Caco-2 (cell line): ENCODE data around the gene FGF6.

GRCh38 chr12:4270149-4270776, 3.3 kb upstream of the CCND2 start:
- PRO-cap, result no peak
- RRBS, result no CpG with 5 or more reads among the region's 30 CpGs

- PRO-cap, result no peak
- RRBS, result 7% methylated on average over 7 of the region's 33 CpGs
Measured at GRCh38 chr12:4271536-4272139, 1.9 kb upstream of the CCND2 start.

DNA sequence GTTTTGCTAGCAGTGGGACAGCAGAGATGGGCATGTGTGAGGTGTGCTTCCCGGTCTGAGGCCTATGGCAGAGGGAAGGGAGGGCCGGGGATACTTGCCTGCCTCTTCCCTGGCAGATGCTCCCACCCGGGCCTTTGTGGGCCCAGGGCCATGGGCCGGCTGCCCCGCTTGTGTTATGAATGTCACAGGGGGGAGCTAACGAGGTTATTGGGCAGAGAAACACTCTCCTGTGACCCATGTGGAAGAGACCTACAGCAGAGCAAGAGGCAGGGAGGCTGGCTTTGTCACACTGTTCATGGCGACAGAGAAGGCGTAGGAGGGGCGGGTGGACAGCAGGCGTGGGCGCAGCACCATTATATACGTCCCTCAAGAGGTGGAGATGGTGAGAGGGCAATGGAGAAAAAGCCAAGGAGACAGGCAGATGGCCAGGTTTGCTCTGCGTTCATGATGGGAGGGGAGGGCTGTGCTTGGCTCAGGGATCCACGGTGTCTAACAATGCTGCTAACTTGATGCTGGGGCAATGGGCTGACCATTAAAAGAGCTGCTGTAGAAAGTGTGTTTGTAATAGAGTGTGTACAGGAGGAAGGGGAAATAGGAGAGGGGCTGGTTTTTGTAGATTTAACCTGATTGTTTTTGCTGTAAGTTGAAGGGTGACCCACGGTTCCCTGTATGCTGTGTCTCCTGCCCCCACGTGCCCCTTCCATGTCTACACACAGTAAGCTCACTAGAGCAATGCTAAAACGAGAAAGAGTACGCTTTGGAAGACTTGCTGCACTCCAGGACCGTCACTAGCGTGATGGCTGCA, 13.4 kb downstream of the CCND2 start:
- PRO-cap, result no peak
- RRBS, result 84% methylated on average over 2 of the region's 20 CpGs

DNA sequence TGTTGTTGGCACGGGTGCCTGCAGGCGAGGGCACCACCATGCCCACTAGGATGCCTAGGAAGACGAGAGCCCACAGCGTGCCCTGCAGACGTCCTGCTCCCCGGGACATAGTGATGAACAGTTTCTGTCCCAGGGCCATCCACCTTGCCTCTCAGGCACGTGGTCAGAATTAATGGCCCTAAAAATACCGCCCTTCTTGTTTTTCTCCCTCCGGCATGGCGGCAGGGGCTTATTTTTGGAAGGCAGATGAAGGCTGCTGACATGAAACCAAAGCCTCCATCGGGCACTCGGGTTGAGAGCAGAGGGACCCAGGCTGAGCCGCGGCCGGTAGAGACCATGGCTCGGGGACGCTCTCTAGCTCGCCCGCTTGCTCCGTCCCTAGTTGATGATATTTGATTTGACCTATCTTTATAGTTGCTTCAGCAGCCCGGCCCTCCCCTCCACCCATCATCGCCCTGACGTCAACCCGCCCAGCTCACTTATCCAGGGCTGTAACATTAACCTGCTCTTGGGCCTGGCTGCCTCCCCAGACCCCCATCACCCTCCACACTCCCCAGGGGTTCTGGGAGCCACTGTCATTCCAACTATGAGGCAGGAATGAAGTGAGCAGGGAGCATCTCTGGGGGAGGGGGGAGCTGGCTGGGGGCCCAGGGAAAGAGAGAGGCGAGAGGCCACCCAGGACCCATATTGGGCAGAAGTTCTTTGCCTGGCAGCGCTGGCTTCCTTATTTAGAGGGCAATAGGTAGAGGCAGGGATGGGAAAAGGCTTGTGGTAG, at the start of gene FGF6:
TSS of gene FGF6 (minus strand) at position 384 of the 775 bp plus-strand sequence.
- PRO-cap, result no peak
- RRBS, result 73% methylated on average over 8 of the region's 26 CpGs

- PRO-cap, result no peak
- RRBS, result no CpG with 5 or more reads among the region's 5 CpGs
Measured at GRCh38 chr12:4488190-4488954, 42.8 kb upstream of the FGF6 start.

GRCh38 chr12:4556708-4557011, 5.3 kb upstream of the DYRK4 start:
- PRO-cap, result no peak

DNA sequence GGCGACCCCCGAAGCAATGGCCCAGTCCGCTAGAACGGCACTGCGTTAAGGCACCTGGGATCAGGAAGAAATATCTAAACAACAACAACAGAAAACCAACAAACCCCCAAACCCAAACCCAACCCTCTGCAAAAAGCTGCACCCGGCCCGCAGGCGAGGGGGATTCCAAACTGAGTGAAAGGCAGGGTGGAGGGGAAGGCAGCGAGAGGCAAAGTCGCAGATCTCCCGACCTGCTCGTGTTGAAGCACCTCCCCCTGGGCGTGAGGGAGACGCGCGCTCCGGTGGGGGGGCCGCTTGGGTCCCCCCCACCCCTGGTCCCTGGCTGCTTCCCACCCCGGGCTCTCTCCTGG, 1.3 kb downstream of the KCNA1 start:
- PRO-cap, result no peak
- RRBS, result 59% methylated on average over 3 of the region's 19 CpGs

- PRO-cap, result no peak
- RRBS, result no CpG with 5 or more reads among the region's 20 CpGs
Measured at GRCh38 chr12:5480165-5480799, 48.4 kb downstream of the NTF3 start.

GRCh38 chr12:5995959-5996469, 51.0 kb upstream of the ANO2 start:
- PRO-cap, result no peak
- RRBS, result no CpG with 5 or more reads among the region's 9 CpGs

GRCh38 chr12:6070992-6071417, 53.5 kb downstream of the VWF start:
- PRO-cap, result no peak
- RRBS, result no CpG with 5 or more reads among the region's 9 CpGs

DNA sequence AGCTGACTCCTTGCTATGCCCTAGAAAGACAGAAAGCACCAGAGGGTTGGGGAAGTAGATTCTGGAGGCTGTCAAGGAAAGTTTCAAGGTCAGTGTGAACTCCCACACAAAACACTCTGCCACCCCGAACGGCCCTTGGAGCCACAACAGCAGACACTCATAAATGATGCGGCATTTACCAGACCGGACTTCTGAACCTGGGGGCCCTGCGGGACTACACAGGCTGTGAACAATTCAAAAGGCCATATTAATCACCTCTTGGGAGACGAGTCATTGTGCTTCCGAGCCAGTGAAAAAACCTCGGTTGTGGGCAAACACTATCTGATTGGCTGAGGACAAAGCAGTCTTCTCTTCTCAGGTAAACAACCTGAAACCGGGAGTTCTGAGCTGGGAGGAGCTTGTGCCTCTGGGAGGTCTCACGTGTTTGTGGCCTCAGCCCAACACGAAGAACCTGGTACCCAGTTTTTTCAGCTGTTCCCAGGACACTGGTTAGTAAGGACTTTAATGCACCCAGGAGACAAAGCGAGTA, 35.5 kb downstream of the VWF start:
- PRO-cap, result bidirectional peak, plus-strand start at position 370 of the sequence, minus-strand start at position 204 of the sequence
- RRBS, result no CpG with 5 or more reads among the region's 12 CpGs

- PRO-cap, result unidirectional peak, plus-strand start at chr12:6142991
- RRBS, result no CpG with 5 or more reads among the region's 11 CpGs
Measured at GRCh38 chr12:6142668-6143126, 18.2 kb upstream of the VWF start.

DNA sequence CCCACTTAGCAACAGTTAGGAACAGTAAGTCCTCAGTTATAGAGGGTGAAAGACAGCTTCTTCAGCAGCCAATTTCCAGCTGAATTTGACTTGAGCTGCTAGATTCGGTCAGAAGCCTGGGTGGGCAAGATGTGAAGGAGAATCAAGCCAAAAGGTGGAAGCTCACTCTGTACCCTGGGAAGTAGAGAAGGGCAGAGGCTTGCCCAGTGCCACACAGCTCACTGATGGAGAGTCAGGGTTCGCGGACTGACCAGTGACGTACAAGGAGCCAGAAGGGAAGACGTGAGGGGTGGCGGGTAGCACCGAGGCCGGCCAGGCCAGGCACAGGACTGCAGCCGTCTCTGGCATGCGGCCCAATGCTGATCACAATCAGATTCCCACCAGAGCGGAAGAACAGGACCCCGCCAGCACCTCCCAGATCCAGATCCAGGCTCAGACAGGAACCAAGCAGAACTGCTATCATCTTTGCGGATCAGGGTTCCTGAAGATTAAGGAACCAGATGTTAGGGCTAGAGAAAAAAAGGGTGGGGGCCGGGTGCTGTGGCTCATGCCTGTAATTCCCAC, 30.5 kb upstream of the VWF start:
- PRO-cap, result no peak
- RRBS, result no CpG with 5 or more reads among the region's 14 CpGs

DNA sequence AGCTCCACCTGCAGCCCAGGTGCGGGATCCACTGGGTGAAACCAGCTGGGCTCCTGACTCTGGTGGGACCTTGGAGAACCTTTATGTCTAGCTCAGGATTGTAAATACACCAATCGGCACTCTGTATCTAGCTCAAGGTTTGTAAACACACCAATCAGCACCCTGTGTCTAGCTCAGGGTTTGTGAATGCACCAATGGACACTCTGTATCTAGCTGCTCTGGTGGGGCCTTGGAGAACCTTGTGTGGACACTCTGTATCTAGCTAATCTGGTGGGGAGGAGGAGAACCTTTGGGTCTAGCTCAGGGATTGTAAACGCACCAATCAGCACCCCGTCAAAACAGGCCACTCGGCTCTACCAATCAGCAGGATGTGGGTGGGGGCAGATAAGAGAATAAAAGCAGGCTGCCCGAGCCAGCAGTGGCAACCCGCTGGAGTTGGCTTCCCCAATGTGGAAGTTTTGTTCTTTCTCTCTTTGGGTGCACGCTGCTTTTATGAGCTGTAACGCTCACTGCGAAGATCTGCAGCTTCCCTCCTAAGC, 35.5 kb upstream of the VWF start:
- PRO-cap, result no peak
- RRBS, result no CpG with 5 or more reads among the region's 10 CpGs

DNA sequence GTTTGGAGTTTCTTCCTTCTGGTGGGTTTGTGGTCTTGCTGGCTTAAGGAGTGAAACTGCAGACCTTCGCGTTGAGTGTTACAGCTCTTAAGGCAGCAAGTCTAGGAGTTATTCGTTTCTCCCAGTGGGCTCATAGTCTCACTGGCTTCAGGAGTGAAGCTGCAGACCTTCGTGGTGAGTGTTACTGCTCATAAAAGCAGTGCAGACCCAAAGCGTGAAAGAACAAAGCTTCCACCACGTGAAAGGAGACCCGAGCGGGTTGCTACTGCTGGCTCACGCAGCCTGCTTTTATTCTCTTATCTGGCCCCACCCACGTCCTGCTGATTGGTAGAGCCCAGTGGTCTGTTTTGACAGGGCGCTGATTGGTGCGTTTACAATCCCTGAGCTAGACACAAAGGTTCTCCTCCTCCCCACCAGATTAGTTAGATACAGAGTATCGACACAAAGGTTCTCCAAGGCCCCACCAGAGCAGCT, 10.0 kb upstream of the CD9 start:
- PRO-cap, result unidirectional peak, minus-strand start at position 264 of the sequence
- RRBS, result no CpG with 5 or more reads among the region's 13 CpGs

GRCh38 chr12:6237664-6238515, 37.7 kb downstream of the CD9 start:
- PRO-cap, result no peak
- RRBS, result no CpG with 5 or more reads among the region's 8 CpGs

GRCh38 chr12:6273264-6273942, 37.1 kb upstream of the PLEKHG6 start:
- PRO-cap, result no peak
- RRBS, result no CpG with 5 or more reads among the region's 9 CpGs

DNA sequence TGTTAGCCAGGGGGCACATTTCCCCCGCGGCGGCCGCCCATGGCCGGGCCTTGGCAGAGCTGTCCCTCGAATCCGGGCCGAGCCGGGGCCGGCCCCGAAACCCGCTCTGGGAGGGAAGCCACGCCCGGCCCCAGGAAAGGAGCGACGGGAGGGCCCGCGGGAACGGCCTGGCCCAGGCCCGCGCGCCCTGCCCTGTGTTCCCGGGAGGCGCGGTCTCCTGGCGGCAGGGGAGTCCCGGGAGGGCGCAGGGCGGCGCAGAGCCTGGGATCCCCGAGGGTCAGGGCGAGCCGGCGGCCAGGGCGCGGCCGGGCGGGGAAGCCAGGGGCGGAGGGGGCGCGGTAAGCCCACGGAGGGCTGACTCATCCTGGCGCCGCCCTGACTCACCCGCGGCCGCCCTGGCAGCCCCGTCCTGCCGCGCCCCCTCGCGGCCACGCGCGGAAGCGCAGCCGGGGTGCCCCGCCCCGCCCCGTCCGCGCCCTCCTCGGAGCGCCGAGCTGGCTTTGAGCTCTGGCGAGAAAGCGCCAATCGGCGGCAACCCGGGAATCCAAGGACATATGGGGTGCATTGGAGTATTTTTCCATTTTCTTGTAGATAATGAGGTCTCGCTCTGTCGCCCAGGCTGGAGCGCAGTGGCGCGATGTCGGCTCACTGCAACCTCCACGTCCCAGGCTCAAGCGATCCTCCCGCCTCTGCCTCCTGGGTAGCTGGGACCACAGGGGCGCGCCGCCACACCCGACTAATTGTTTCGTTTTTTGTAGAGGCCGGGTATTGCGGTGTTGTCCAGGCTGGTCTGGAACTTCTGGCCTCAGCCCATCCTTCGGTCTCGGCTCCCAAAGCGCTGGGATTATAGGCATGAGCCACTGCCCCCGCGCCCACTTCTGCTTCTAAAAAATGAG, 31.8 kb upstream of the PLEKHG6 start:
- PRO-cap, result bidirectional peak, plus-strand start at position 133 of the sequence, minus-strand start at position 72 of the sequence
- RRBS, result 4% methylated on average over 35 of the region's 91 CpGs

- PRO-cap, result no peak
- RRBS, result no CpG with 5 or more reads among the region's 4 CpGs
Measured at GRCh38 chr12:6322257-6322690, 11.8 kb downstream of the PLEKHG6 start.

GRCh38 chr12:6330983-6331351, 10.9 kb downstream of the TNFRSF1A start:
- PRO-cap, result no peak
- RRBS, result no CpG with 5 or more reads among the region's 2 CpGs